ENCODE measurements around the genes SPAG6, ARMC3 and C10orf67.

- RRBS: 30% methylated on average over 11 of the region's 35 CpGs
Measured at GRCh38 chr10:22253462-22254011, 35.7 kb upstream of the EBLN1 start.

DNA sequence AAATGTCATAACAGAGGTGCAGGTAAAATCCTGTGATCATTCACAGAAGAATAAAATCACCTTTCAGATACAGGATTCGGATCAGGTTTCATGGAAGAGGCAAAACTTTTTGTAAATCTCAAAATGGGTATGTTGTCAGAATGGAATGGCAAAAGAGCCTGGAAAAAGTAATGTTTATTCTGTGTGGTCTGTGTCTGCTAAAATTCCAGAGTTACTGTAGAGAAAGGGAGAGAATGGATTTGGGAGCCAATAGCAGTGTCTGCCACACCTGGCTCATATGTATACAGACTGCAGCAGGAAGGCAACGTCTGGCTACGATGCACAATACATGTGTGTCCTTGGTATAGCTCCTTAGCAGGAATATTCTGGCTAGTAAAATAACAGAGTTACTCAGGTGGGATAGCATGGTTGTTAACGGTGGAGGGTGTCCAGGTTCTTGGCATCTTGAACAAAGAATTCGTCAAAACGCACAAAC is 38.5 kb upstream of the COMMD3 start:
- RRBS: no CpG with 5 or more reads among the region's 6 CpGs

- RRBS: no CpG with 5 or more reads among the region's 11 CpGs
Measured at GRCh38 chr10:22319935-22320400, 931 bp upstream of the BMI1 start.

- RRBS: no CpG with 5 or more reads among the region's 23 CpGs
Measured at GRCh38 chr10:22332960-22333909, 12.1 kb upstream of the SPAG6 start.

DNA sequence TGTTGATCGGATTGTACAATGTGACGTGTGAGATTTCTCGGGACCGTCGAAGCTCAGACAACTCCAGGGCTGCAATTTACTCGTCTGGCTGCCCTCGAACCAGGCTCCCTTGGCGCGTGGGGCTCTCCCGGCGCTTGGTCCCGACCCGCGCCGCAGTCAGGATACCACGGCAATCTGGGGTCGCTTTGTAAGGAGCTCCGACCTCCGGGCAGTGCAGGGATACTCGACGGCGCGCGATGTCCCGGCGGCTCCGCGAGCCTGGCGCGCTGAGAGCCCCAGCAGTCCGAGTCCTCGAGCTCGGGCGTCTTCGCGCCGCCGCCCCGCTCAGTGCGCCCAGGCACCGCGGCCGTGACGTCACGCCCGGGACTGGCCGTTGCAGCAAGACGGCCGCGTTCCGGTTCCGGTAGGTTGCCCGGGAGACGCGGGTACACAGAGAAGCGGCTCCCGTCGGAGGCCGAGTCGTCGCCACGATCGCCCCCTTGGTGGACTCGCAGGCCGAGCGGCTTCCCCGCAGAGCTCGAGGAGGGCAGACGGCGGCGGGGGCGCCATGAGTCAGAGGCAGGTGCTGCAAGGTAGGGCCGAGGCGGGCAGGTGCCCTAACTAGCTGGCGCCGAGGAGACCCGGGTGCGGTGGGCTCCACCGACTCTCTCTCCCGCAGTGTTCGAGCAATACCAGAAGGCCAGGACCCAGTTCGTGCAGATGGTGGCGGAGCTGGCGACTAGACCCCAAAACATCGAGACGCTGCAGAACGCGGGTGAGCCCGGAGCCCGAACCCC is at the start of gene SPAG6:
Gene SPAG6 (plus strand): TSS at position 432 of the 776 bp plus-strand sequence.
- RRBS: 4% methylated on average over 16 of the region's 90 CpGs

- RRBS: no CpG with 5 or more reads among the region's 3 CpGs
Measured at GRCh38 chr10:22720695-22721128, 6.3 kb upstream of the PIP4K2A start.

DNA sequence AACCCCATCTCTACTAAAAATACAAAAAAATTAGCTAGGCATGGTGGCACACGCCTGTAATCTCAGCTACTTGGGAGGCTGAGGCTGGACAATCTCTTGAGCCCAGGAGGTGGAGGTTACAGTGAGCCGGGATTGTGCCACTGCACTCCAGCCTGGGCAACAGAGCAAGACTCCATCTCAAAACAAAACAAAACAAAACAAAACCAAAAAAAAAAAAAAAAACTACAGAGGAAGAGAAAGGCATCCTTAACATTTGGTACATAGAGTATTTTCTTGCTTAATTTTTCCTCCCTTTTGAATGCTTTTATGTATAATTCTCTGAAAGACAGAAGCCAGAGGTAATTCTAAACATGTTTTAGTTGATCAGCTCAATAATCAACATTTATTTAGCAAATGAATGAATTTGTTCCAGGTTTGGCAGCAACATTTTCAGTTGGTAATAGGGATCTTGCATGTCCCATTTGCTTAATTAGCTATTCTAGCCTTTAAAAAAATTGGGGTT is 27.6 kb upstream of the PIP4K2A start:
- RRBS: no CpG with 5 or more reads among the region's 2 CpGs

DNA sequence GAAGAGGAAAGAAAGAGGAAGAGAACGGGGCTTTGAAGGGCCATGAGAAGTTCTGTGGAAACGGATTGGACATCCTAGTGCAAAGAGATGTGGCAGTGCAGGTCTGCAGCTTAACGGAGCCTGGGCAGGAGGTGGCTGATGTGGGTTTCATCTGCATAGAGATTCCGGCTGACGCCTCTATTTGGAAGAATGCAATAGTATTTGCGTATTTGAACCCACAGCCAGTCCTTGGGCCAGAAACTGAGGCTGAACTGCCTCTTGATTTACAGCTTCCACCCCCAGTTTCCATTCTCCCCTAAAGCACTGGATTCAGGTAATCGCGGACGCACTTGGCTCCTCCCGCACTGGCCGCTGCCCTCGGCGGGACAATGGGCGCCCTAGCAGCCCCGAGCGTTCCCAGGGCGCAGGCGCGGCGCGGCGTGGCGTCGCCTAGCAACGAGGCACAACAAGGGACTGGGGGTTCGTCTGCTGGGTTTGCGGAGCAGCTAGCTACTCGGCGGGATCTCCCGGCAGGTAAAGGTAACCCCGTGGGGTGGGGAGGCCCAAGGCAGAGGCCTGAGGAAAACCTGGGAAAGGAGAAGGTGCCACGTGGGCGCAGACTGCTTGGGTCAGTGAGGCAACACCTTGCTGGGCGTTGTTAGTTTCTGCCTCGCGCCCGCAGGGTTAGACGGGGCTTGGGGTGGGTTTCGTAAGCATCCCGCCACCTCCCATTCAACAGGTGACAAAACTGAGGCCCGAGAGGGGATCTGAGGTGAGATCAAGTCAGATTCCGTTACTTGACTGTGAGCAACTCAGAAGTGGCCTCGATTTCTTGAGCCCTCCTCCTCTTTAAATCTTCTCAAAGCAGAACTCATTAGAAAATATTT is at the start of gene ARMC3:
Gene ARMC3 (plus strand): TSS at position 460 of the 866 bp plus-strand sequence.
- RRBS: no CpG with 5 or more reads among the region's 43 CpGs

DNA sequence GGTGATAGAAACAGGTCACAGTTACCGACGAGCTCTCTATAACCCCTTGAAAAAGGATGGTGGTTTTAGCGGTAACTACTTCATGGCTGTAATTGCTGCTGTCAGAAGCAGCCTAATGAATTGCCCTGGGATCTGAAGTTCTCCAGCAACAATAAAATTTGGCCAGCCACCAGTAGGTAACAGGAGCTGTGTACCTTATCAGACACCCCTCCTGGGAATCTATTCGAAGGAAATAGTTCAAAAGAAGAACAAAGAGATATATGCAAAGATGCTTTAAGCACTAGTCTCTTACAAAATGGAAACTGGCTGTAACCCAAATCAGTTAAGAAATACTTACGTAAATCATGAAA is 1.4 kb downstream of the MSRB2 start:
- RRBS: no CpG with 5 or more reads among the region's 5 CpGs

- RRBS: 9% methylated on average over 14 of the region's 24 CpGs
Measured at GRCh38 chr10:23174758-23175204, 17.3 kb upstream of the PTF1A start.

- RRBS: 2% methylated on average over 9 of the region's 42 CpGs
Measured at GRCh38 chr10:23198746-23199351, 6.7 kb downstream of the PTF1A start.

DNA sequence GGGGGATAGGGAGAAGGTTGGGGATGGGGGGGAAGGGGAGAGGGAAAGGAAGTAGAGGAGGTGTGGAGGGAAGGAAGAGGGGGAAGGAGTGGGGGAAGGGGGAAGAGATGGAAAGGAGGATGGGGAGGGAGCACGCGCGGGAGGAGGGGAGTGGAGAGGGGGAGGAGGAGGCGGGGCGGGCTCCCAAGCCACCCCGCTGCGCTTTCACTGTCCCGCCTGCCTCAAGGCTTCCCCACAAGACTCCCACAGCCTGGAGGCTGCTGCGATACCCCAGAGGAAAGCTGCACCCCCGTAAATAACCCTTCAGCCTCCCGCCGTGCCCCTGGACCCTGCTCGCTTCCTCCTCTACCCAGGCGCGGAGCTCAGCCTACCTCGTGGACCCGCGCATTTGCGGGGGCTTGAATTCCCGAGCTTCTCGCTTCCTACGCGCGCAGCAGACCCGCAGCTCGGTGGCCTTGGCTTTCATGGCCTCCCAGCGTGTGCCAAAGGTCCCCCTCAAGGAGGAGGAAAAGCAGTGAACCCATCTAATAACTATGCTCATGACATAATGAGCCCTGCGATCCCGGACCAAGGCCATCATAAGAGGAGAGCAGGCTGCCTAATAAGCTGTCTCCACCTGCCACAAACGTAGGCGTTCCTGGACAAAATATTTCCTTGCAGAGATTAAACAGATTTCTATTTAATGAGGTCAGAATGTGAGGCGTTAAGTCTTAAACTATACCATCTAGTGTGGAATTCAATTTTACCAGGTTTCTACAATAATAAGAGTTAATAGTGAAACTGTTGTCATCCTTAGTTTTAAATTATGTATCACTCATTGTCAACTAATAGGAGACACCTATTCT is at the start of gene C10orf67:
Gene C10orf67 (minus strand): TSS at position 600 of the 845 bp plus-strand sequence.
- RRBS: no CpG with 5 or more reads among the region's 32 CpGs

GRCh38 chr10:23362873-23363195 is 18.2 kb upstream of the C10orf67 start:
- RRBS: no CpG with 5 or more reads among the region's 2 CpGs

DNA sequence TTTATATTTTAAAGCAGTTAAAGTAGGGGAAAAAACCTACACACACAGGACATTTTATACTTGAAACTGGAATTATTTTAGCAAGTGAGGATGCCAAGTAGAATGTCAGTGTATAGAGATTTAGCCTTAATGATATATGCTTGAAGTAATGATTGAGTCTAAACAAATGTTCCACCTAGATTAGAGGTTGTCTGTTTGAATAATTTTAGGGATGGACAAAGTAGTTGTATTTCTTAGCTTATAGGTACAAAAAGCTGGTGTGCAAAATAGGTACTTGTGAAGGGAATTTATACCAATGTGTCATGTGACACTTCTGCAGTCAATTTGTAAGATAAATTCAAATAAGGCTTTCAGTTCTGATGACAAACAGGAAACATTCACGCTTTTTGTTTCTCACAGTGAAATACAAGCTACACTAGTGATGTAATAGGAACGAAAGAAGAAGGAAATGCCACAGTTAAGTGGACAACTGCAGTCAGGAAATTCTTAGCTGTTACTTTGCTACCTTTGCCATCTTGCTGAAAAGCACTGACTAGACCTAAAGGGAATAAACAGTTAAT is 9.8 kb downstream of the OTUD1 start:
- RRBS: no CpG with 5 or more reads among the region's 2 CpGs

DNA sequence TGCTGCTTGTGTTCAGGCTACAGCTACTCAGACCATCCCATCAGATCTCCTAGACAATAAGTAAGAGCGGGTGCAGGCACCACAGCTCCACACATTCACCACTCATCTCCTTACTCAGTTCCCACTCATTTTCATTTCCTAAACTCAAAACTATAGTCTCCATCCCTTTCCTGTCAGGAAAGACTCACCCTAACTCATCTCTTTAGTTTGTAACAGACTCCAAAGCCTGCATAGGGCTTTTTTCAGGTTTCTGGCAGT is 383.0 kb downstream of the OTUD1 start:
- RRBS: no CpG with 5 or more reads among the region's 1 CpG

DNA sequence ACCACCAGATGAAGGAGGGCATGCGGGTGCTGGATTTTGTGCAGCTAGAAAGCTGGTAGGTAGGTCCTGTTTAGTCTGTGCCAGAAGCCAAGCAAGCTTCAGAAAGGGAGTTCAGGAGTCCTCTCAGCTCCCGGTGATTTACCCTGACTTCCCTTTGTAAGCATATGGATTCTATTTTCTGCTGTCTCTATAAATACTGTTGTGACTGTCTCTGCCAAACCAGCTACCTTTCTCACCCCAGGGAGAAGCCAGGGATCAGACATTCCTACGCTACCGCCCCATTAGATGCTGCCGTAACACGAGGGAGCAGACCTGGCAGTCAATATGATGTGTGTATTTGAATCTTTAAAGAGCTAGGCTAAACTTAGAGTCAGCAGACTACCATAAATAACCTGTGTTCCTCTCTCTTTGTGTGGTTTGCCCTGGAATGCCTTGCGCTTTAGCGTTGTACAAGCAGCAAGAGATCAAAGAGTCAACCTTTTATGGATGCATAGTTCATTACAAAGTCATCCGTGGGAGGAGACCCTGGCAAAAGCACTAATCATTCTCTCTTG is 200.3 kb upstream of the KIAA1217 start:
- RRBS: no CpG with 5 or more reads among the region's 9 CpGs

DNA sequence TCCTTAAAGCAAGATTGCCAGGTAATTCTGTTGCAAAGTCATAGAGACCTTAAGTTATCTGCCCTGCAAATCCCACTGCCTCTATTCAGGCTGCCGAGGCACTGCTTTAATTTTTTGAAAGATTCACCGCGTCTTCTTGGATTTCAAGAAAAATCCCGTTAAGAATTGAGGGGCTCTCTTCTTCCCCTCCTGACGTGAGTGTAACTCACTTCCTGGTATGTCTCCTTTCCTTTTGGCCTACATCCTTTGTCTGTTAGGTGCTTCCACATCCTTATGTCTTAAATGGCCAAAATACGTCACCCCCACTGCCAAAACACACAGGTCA is 1.4 kb upstream of the KIAA1217 start:
- RRBS: no CpG with 5 or more reads among the region's 6 CpGs

- RRBS: no CpG with 5 or more reads among the region's 9 CpGs
Measured at GRCh38 chr10:24237605-24238410, 28.9 kb downstream of the KIAA1217 start.

GRCh38 chr10:24382890-24384381 is 174.5 kb downstream of the KIAA1217 start:
- RRBS: no CpG with 5 or more reads among the region's 27 CpGs

Data from cardiac fibroblast (primary cell).